OVCAR3 (cell line): ENCODE results near the genes PCDH15, BICC1 and PHYHIPL.

GRCh38 chr10:50393134-50394264 is 142.2 kb upstream of the ASAH2 start:
- RRBS = no CpG with 5 or more reads among the region's 8 CpGs

DNA sequence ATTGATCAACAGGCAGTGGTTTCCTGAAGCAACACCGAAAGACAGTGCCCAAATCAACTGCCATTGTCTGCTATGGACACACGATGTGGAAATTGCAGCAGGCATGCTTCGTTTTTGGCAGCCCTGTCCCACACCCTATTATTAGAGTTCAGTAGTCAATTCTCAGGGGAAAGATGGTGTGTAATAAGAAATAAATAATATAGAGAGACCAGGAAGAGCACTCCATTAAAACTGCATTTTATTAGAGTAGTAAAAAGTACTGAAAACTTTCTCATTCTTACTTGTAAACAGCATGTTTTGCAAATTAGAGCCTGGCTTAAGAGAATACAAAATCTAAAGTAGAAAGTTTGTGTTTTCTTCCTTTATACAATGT is 153.8 kb downstream of the SGMS1 start:
- RRBS = no CpG with 5 or more reads among the region's 3 CpGs

- RRBS = no CpG with 5 or more reads among the region's 3 CpGs
Observed at GRCh38 chr10:50619678-50620673, 3.8 kb downstream of the SGMS1 start.

GRCh38 chr10:50809441-50810101 is 69.8 kb downstream of the ASAH2B start:
- RRBS = no CpG with 5 or more reads among the region's 8 CpGs

- RRBS = no CpG with 5 or more reads among the region's 21 CpGs
Observed at GRCh38 chr10:51163963-51165056, 90.0 kb downstream of the PRKG1 start.

DNA sequence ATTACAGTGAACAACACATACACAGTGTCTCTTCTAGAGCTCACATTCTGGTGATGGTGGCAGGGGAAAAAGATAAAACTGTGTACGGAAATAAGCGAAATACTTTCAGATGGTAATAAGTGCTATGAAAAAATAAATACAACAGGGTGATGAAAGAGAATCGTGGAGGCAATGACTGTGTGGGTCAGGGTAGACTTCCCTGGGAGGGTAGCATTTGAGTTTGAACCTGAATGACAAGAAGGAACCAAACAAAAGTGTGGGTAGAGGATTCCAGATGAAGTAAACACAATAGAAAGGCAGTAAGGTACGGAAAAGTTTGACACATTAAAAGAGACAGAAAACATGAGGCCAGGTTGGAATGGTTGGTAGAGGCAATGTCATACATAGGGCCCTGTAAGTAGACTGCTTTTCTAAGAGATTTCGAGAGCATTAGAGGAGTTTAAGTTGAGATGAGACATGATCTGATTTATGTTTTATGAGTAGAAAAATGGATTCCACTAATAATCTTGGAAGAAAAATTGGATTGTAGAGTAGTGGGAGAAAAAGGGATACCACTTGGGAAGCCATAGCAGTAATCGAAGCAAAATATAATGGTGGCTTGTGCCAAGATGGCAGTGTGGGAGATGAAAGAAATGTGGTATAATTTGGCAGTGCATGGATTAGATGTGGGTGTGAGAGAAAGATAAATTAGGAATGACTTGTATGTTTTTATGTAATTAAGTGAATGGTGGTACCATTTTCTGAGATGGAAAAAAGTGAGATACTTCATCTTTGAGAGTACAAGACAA is 92.9 kb downstream of the PRKG1 start:
- RRBS = no CpG with 5 or more reads among the region's 6 CpGs

DNA sequence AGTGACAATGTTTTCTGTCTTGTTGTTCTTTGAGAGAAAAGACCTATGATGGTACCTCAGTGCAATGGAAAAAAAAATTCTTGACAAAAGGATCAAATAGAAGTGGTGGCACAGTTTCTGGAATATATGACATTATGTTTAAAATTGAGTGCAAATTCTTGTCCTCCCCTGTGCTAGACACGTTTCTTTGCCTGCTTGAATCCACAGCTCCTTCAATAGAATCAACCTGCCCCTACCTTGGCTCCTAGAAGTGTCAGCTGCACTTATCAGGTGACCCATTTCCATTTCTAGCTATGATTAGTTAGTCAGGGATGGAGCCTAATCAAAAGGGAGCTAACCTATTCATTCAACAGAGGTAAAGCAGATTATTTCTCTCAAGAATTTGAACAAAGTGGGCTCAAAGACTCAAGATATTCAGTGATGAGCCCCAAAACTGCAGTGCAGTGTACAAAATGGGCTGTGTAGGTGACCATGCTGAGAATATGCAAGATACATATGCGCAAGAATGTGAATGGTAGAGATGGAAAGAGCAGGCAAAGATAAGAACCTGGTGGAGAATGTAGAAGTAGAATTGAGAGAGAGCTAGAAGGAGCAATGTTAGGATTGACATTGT is 158.4 kb downstream of the PRKG1 start:
- RRBS = no CpG with 5 or more reads among the region's 2 CpGs

DNA sequence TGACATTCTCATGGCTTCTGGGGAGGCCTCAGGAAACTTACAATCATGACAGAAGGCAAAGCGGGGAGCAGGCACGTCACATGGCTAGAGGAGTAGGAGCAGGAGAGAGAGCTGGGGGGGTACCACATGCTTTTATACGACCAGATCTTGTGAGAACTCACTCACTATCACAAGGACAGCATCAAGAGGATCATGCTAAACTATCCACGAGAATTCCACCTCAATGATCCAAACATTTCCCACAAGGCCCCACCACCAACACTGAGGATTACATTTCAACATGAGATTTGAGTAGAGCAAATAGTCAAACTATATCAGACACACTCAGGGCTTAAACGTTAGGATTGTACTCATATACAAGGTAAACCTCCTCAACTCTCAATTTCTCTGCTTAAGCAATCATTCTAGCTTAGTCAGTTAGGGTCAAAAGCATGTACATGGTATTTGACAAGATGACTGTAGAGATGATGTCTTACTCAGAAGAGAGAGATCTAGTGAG is 269.9 kb downstream of the PRKG1 start:
- RRBS = no CpG with 5 or more reads among the region's 5 CpGs

DNA sequence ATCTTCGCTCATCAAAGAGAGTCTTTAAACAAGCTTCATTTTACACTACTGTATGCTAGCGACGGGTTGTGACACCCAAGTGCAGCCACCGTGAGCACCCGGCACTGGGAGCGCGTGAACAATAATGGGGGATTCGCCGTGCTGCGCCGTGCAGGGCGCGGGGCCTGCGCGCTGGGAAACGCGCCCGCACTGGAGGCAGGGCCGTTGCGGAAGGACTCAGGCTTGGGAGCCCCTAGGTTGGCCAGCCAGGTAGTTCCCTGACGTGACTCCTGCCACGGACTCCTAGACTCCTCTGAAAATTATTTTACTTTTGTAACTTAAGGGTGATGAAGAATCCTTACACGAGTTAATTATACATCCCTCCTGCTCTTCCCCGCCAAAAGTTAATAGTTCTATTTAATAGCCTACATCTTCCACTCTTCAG is 5.3 kb upstream of the DKK1 start:
- RRBS = 6% methylated on average over 3 of the region's 24 CpGs

DNA sequence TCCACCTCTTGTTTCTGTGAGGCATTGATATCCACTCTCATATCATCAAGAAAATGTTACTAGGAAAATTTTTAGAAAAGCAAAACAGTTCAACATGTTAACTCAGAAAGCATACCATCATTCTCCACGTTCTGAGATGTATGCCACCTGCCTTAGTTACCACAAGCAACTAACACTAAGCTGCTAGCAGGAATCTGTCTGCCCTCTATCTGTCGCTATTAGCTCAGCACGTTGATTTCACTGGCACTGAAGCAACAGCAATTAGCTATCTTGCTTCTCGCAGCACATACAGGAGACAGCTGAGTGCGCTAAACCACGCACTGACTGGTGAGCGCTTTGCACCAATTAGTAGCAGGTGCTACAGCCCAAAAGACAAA is at the start of gene PCDH15:
Gene PCDH15, minus strand, starts transcription at position 174 of the 377 bp plus-strand sequence.
- RRBS = no CpG with 5 or more reads among the region's 7 CpGs

GRCh38 chr10:54868885-54869242 is 67.8 kb upstream of the PCDH15 start:
- RRBS = no CpG with 5 or more reads among the region's 1 CpG

DNA sequence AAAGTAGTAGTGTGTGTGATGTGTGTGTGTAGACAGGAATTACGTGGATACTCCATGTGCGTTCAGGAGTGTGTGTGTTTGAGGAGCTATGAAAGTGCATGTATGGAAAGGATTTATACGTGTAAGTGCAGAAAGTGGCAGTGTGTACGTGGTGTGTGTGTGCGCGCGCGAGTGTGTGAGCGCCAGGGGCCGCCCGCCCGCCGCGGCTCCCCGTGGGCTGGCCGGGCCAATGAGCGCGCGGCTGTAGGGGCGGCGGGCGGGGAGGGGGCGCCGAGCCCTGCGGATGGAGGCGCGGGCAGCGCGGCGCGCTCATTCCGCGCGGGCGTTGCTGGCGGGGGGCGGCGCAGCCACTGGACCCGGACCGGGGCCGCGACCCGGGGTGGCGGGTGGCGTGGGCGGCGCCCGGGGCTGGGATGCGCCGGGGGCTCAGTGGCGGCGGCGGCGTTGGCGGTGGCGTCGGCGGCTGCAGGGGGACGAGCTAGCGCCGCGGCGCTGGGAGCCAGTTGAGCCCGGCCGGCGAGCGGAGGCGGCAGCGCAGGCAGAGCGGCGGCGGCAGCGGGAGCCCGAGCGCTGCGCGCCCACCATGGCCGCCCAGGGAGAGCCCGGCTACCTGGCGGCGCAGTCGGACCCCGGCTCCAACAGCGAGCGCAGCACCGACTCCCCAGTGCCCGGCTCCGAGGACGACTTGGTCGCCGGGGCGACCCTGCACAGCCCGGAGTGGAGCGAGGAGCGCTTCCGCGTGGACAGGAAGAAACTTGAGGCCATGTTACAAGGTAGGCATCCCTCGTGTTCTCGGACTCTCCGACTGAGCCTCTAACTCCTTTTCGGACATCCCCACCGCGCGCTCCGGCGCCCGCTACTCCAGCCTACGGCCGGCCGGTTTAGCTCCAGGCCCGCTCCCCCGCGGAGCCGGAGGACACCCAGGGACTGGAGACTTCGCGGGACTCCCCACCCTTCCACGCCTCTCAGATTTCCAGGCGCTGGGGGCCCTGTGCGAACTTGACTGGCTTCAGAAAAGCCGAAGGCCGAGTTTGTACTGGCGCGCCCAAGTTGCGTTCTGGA is at the start of gene BICC1:
Gene BICC1, plus strand, starts transcription at position 312 of the 1,062 bp plus-strand sequence.
- RRBS = 6% methylated on average over 43 of the region's 124 CpGs

GRCh38 chr10:58789575-58789953 is 276.9 kb downstream of the BICC1 start:
- RRBS = no CpG with 5 or more reads among the region's 3 CpGs

DNA sequence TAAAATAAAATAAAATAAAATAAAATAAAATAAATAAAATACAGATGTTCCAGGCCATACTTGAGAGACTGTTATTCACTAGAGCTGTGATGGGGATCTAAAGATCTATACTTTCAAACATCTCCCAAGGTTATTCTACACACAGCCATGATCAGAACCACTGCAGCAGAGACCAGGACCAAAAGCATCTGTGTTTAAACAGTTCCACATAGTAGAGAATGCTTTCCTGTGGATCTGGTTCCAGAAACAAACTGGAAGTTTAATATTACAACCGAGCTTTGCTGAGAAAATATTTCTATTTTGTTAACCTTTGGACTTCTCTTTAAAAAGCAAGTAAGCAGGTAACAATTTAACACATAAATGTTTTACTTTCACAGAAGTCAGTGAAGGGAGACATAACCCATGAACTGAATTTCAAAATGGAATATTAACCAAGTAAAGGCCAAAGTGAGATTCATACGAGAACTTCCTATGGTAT is 98.7 kb upstream of the PHYHIPL start:
- RRBS = no CpG with 5 or more reads among the region's 2 CpGs

DNA sequence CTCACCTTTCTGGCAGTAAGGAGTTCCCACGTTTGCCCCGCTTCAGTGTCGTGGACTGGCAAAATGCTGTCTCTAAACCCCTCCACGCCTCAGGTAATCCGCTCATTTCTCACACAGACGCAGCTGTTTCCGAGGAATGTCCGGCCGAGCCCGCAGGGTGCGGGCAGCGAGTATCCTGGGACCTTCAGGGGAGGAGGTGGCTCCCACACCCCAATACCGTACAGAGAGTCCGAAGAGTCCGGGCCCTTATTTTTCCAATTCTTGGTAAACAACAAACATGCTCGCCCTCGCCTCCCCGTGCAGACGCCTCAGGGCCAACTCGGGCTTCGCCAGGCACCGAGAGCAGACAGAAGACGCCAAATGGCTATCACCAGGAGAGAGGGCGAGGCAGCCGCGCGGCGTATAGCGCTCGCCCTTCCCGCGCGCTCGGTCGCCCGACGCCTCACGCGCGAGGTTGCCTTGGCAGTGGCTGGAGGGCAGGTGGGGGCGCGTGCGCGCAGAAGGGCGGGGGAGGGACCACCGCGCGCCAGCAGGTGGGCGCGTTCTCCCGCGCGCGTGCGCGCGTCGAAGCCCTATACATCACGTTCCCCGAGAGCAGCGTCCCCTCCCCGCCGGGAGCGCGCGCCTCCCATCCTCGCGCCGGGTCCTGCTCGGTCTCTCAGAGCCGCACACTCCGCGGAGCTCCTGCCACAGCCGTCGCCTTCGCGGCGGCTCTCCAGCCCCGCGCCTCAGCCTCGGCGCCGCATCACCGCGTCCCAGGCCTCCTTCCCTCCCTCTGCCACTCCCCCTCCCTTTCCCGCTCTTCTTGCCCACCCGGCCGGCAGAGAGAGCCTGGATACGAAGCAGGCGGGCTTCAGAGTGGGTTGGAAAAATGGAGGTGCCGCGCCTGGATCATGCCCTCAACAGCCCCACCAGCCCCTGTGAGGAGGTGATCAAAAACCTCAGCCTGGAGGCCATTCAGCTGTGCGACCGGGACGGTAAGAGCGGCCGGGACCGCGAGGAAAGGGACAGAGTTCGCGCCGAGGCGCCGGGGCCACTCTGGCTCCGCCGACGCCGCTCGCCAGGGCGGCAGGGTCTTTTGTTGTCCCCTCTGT is at the start of gene PHYHIPL:
Gene PHYHIPL, plus strand, starts transcription at position 661 of the 1,094 bp plus-strand sequence.
- RRBS = 4% methylated on average over 20 of the region's 110 CpGs

GRCh38 chr10:59388039-59388392 is 25.7 kb upstream of the FAM13C start:
- RRBS = no CpG with 5 or more reads among the region's 1 CpG

GRCh38 chr10:59785226-59785483 is 31.9 kb upstream of the MRLN start:
- RRBS = no CpG with 5 or more reads among the region's 2 CpGs

DNA sequence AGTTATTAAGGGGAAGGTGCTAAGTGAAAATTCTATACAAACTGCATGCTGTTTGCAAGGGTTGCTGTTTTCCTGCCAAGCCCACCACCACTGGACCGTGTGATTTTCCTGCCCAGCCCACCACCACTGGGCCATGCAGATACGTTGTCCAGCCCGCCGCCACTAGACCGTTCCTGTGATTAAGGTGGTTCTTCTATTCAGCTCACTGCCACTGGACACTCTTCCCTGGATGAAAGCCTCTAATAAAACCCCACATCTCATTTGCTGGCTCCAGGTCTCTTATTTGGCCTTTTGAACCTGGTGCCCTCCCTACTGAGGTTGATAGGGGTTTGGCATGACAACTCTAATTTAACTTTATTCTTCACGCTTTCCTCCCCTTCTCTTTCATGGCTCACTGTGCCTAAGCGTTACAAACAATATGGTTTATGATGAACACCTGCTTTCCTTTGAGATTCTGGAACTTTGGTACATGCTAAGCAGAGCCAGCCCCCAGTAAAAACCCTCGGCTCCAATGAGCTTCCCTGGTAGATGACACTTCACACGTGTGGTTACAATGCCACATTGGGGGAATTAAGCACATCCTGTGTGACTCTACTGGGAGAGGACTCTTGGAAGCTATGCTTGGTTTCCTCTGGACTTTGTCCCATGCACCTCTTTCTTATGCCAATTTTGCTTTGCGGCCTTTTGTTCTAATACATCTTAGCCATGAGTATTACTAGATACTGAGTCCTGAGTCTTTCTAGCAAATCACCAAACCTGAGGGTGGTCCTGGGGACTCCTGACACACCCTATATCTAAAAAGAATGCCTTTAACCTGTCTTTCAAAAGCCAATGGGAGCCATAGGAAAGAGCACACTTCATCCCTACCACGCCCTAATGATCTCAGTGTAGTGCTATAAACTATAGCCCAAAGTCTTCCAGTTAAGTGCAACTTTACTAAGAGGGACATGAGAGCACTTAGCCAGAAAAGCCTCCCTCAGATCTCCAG is 37.8 kb downstream of the CCDC6 start:
- RRBS = no CpG with 5 or more reads among the region's 11 CpGs